AG08470 (cell line): ENCODE measurements around a stretch of chr1.

GRCh38 chr1:45510891-45511572, 10.7 kb downstream of the PRDX1 start:
- RRBS = no CpG with 5 or more reads among the region's 4 CpGs

DNA sequence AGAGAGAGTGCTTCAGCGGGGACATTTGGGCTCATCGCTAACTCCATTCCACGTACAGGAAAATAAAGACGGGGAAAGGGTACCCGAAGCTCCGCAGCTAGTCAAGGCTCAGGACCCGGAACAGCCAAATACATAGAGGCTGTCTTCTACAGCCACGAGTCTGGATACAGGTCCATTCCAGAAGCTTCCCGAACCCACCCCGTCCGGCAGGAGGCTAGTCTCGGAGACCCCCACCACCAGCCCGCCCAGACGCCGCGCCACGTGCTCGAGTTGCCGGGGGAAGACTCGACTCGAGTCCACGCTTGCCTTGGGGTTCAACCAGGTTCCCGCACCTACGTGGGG, 410 bp downstream of the PRDX1 start:
- RRBS = 1% methylated on average over 15 of the region's 24 CpGs

DNA sequence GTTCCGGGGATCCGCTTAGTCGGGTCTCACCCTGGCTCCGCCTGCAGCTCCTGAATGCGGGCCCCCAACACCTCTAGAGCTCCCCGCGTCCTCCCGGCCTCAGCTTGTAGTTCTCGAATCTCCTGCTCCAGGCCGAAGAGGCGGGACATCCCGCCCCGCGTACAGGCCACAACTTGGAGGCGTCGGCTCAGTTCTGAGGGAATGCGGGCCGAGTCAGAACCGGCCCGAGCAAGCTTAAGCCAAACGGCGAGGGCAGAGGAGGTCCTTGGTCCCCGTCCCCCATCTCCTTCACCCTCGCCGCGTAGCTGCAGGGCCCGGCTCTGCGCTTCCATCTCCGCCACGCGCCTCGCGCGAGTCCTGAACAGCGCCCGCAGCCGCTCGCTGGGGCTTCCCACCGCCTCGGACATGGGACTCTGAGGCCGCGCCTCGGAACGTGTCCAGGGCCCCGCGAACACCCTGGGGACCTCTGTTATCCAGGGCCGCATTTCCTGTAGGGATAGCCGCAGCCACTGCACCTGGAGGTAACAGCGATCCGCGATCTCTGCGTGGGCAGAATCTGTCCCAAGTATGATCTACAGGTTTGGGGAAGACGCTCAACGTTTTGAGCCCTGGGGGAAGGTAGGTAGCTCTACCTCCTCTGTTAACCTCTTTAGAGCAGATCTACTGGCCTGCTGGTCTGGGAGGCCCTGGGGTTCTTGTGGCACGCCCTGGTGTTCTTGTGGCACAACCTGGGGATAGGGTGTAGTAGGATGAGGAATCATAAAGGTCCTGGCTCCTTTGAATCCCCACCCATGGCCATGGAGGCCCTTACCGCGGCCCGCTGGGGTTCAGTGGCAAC, 710 bp downstream of the CCDC17 start:
- RRBS = 48% methylated on average over 15 of the region's 58 CpGs

GRCh38 chr1:45633406-45634461, 9.9 kb upstream of the CCDC17 start:
- RRBS = no CpG with 5 or more reads among the region's 10 CpGs

DNA sequence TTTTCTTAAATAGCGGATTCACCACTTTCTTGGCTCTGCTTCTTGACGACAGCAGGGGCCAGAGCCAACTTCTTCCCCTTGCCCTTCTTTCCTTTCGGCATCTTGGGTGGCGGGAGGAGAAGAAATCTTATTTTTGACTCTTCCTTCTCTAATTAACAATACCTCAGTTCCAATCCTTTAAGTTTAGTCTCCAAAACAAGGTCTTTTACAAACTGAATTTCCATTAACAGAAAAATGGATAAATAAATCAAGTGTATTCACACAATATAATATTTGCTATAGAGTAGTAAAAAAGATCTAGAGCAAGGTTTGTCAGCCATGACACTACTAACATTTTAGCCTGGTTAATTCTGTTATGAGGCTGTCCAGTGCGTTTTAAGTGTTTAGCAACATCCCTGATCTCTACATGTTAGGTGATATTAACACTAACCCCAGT, 27.9 kb upstream of the CCDC17 start:
- RRBS = no CpG with 5 or more reads among the region's 5 CpGs

GRCh38 chr1:45804637-45805060, 1.2 kb downstream of the MAST2 start:
- RRBS = no CpG with 5 or more reads among the region's 3 CpGs

GRCh38 chr1:45922279-45922665, 118.9 kb downstream of the MAST2 start:
- RRBS = no CpG with 5 or more reads among the region's 7 CpGs

DNA sequence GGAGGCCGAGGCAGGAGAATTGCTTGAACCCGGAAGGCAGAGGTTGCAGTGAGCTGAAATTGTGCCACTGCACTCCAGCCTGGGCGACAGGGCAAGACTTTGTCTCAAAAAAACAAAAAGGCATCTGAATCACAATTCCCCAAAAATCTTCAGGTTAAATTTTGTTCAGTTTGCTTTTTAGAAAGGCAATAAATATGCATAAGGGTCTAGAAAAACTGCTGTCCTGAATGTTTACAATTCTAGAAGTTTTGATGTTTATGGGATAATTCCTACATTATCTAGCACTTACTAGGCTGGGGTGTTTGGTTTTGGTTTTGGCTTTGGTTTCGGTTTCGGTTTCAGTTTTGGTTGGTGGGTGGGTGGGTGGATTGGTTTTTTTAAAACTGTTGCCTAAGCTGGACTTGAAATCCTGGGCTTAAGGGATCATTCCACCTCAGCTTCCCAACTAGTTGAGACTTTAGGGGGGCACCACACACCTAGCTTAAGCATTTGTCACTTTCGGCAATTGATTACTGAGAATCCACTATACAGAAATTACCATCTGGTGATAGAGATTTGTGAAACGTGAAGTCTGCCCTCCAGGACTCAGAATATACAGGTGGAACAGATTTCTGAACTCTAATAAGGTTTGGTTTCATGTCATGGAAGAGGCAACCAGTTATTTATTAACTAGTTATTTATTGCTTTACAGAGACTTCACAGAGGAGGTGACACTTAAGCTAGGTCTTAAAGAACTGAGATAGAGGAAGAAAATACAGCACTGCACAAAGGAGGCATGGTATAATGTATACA, 69.8 kb downstream of the PIK3R3 start:
- RRBS = no CpG with 5 or more reads among the region's 7 CpGs

- RRBS = 1% methylated on average over 22 of the region's 58 CpGs
Measured at GRCh38 chr1:46132750-46133541, 517 bp upstream of the PIK3R3 start.

- RRBS = no CpG with 5 or more reads among the region's 2 CpGs
Measured at GRCh38 chr1:46133883-46134493, 1.6 kb upstream of the PIK3R3 start.

DNA sequence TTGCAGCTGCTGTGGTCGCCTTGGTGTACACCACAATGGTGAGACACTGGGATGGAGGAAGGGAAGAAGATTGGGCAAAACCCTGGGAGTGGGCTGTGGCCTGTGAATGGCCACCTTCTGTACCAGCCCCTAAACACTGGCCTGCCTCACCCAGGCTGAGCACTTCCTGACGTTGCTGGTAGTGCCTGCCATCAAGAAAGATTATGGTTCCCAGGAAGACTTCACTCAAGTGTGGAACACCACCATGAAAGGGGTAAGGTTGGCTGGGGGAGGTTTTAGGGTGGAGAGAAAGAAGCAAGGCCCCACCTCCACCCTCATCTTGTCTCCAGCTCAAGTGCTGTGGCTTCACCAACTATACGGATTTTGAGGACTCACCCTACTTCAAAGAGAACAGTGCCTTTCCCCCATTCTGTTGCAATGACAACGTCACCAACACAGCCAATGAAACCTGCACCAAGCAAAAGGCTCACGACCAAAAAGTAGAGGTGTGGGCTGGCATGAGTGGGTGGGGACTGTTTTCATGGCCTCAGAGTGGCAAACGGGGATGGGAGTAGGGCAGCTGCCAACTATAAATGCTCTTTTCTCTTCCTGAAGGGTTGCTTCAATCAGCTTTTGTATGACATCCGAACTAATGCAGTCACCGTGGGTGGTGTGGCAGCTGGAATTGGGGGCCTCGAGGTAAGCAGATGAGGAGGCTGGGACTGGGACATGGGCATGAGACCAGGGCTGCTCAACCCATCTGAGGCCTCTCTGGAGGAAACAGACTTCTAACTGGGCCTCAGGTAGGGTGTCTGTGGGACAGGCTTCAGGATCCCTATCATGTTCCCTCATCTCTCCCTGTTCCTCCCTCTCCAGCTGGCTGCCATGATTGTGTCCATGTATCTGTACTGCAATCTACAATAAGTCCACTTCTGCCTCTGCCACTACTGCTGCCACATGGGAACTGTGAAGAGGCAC, 8.6 kb upstream of the P3R3URF start:
- RRBS = no CpG with 5 or more reads among the region's 9 CpGs

GRCh38 chr1:46246407-46247558, 780 bp upstream of the RAD54L start:
- RRBS = 0% methylated on average over 6 of the region's 49 CpGs

- RRBS = 1% methylated on average over 5 of the region's 18 CpGs
Measured at GRCh38 chr1:46302488-46302686, 1.0 kb downstream of the LRRC41 start.

- RRBS = no CpG with 5 or more reads among the region's 6 CpGs
Measured at GRCh38 chr1:46352079-46352544, 11.5 kb downstream of the NSUN4 start.

DNA sequence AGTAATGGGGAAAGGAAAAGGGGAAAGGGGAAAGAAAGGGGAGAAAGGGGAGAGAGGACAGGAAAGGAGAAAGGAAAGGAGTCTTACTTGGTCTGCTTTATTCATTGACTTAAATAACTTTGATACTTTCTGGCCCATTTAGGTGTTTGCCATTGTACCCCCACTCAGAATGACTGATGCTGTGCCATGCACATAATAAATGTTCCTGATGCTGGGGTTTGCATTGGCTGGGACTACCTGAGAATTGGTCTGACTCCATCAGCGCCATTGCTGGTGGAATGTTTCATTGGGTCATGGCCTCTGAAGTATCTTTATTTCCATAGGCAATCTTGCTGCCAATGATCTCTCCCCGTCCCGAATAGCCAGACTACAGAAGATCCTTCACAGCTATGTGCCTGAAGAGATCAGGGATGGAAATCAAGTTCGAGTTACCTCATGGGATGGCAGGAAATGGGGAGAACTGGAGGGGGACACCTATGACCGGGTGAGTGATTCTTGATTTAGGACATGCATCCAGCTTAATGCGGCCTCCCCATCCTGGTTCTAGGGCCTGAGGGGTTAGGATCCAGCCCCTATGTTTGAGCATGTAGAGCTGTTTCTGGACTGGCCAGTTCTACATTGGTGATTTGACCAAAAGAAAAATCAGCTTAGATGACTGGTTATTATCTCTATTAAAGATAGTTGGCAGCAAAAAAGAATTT, 12.1 kb downstream of the NSUN4 start:
- RRBS = no CpG with 5 or more reads among the region's 6 CpGs

- RRBS = no CpG with 5 or more reads among the region's 24 CpGs
Measured at GRCh38 chr1:46410318-46411607, 16.6 kb downstream of the FAAH start.

- RRBS = 10% methylated on average over 23 of the region's 74 CpGs
Measured at GRCh38 chr1:46533167-46533908, 2.0 kb downstream of the TMEM275 start.

DNA sequence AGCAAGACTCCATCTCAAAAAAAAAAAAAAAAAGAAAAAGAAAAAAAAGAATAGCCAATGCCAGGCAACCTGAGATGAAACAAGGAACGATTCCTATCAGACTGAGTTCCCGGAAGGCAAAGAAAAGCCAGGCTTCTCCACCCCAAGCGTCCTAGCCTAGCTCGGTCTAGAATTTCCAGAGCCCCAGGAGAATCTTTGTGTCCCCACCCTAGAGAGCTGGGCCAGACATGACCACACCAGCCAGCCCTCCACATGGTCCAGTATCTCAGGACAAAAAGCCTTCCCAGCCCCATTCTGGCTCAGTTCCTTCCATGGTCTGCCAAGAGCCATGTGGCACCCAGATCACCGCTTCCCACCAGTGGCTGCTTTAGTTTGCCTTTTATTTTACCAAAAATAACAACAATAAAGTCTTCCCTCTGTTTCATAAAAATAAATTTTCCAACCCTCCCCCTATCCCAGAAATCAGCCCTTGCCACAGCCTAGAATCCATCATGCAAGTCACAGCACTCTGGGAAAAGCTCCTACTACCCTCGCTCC, 3.4 kb upstream of the MKNK1 start:
- RRBS = no CpG with 5 or more reads among the region's 6 CpGs

- RRBS = no CpG with 5 or more reads among the region's 4 CpGs
Measured at GRCh38 chr1:46622312-46622680, 5.7 kb upstream of the MOB3C start.

DNA sequence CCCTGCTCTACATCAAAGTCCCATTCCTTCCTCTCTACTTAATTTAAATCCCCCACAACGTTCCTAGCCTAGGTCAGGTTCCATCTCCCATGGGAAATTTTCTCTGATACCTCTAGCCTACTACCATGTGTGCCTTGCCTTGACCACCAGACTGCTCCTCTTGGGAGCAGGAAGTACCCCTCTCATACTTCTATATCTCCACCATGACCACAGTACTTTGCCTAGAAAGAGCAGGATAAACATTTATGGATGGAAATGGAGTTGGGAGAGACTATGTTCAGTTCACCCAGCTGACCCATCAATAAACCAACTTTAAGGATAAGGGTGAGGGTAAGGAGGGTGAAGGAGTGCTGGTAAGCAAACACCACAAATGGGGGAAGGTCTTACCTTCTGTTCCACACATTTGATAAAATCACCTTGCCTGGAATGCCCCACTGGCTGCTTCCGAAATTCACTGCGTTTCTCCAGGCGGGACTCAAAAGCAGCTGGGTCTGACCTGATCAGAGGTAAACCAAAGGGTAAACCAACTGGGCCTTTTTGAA, 3.2 kb downstream of the ATPAF1 start:
- RRBS = no CpG with 5 or more reads among the region's 4 CpGs